ENCODE measurements around the gene INSL4.

GRCh38 chr9:4206704-4207317 lies 93.1 kb downstream of the GLIS3 start:
- RAMPAGE, long total RNA, result no peak
- RRBS, result no CpG with 5 or more reads among the region's 10 CpGs

GRCh38 chr9:4298452-4298806 lies 1.4 kb downstream of the GLIS3 start:
- RAMPAGE, long total RNA, result no peak
- RRBS, result under 1% methylated on average over 15 of the region's 31 CpGs

- RAMPAGE, long total RNA, result no peak
- RRBS, result no CpG with 5 or more reads among the region's 8 CpGs
Measured at GRCh38 chr9:4305009-4305723, 5.3 kb upstream of the GLIS3 start.

DNA sequence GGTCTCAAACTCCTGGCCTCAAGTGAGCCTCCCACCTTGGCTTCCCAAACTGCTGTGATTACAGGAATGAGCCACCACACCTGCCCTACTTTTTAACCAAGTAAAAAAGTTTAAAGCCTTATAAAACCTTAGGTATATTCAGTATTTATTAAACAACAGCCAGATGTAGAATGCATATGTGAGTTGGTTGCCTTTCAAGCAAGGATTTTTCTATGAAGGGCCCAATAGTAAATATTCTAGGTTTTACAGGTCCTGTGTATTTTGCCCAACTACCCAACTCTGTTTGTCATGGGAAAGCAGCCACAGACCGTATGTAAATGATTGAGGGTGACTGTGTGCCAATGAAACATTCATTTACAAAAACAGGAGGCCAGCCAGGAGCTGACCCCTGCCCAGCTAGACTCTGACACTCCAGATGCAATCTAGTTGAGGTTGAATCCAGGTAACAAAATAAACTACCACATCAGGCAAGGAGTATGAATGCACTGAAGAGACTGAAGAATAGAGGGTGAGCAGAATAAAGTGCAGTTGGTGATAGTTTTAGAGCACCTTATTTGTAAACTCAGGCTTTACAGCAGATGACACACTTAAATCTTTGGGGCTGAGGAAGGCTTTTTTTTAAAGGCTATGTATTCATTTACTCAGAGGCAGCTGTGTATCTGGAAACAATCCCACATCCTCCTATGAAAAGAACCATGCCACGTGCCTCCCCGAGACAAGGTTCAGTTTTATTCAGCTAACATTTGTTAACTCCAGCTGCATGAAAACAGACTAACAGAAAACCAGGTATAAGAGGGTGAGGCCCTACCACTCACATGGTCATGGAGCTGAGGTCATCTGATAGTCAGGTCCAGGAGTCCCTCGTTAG lies 60.6 kb downstream of the SLC1A1 start:
- RAMPAGE, long total RNA, result no peak
- RRBS, result no CpG with 5 or more reads among the region's 4 CpGs

- RAMPAGE, long total RNA, result no peak
- RRBS, result no CpG with 5 or more reads among the region's 1 CpG
Measured at GRCh38 chr9:4582038-4582693, 79.9 kb upstream of the PLPP6 start.

GRCh38 chr9:4584490-4585588 lies 77.3 kb upstream of the PLPP6 start:
- RAMPAGE, long total RNA, result no peak
- RRBS, result no CpG with 5 or more reads among the region's 7 CpGs

- RAMPAGE, long total RNA, result no peak
- RRBS, result no CpG with 5 or more reads among the region's 4 CpGs
Measured at GRCh38 chr9:4712715-4713226, 28.2 kb downstream of the AK3 start.

GRCh38 chr9:4731415-4732275 lies 9.4 kb downstream of the AK3 start:
- RAMPAGE, long total RNA, result no peak
- RRBS, result no CpG with 5 or more reads among the region's 5 CpGs

DNA sequence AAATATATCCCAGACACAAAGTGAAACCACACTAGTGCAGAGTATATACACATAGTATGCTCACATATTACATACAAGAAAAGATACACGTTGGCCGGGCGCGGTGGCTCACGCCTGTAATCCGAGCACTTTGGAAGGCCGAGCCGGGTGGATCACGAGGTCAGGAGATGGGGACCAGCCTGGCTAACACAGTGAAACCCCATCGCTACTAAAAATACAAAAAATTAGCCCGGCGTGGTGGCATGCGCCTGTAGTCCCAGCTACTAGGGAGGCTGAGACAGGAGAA lies 1.5 kb downstream of the AK3 start:
- RAMPAGE, long total RNA, result no peak
- RRBS, result no CpG with 5 or more reads among the region's 13 CpGs

- RAMPAGE, long total RNA, result no peak
- RRBS, result 2% methylated on average over 1 of the region's 7 CpGs
Measured at GRCh38 chr9:4793671-4793980, 882 bp downstream of the RCL1 start.

GRCh38 chr9:4840477-4841146 lies 47.9 kb downstream of the RCL1 start:
- RAMPAGE, long total RNA, result no peak
- RRBS, result no CpG with 5 or more reads among the region's 3 CpGs

- RAMPAGE, long total RNA, result no peak
- RRBS, result no CpG with 5 or more reads among the region's 7 CpGs
Measured at GRCh38 chr9:4852272-4852923, 59.7 kb downstream of the RCL1 start.

DNA sequence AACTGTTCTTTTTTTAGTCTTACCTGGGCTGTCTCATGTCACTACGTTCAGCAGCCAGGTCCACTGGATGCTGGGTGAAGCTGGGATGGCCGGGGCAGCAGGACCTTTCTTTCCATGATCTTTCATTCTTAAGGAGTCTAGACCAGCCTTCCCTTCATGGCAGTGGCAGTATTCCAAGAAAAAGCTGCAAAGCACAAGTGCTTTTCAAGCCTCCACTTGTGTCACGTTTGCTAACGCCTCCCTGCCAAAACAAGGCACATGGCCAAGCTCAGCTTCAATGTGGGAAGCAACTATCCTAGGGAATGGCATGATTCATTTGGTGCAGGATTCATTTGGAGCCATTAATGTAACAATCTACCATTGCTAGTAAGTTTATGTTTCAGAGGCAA lies 94.8 kb downstream of the RCL1 start:
- RAMPAGE, long total RNA, result no peak
- RRBS, result no CpG with 5 or more reads among the region's 4 CpGs

DNA sequence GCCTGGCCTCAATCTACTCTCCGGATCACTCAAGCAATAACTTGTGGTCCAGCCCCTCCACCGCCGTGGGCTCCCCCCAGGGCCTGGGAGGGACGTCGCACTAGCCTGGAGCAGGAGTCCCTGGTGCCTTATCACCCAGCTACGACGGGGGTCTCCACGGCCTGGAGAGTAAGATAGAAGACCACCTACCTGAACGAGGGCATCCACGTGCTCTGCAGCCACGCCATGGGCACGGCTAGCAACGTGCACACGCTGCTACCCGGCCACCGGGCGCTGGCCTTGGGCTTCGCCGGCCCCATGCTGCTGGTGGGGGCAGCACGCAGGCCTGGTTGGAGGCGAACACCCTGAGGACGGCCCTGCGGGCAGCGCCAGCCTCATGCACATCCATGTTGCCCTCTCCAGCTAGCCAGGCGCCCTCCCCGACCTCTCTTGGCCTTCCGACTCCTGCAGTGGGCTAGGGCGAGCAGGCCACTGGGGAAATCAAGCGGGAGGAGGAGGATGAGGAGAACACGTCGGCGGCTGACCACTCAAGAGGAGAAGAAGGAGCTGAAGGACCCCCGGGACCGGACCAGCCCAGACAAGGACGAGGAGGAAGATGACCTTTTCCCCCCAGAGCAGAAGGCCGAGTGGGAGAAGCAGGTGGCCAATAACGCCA lies 73.4 kb downstream of the INSL6 start:
- RAMPAGE, long total RNA, result no peak
- RRBS, result no CpG with 5 or more reads among the region's 37 CpGs

GRCh38 chr9:5231183-5231720 lies at the start of gene INSL4:
Gene INSL4 (plus strand): TSS chr9:5231419.
- RAMPAGE, long total RNA, result no peak
- RRBS, result no CpG with 5 or more reads among the region's 4 CpGs

DNA sequence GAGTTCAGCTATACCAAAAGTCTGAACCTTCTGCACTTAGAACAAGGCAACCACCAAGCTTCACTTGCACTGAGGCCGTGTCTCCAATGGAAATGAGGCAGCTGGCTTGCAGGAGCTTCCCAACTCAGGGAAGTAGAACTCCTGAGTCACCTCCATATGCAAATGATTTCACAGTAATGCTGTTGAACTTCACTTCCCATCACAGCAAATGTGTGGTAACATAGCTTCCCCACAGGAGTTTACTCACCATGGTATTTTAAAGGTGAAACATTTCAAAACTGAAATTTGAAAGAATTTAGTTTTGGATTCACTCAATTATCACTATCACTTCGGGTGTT lies 8.9 kb downstream of the CD274 start:
- RAMPAGE, long total RNA, result no peak
- RRBS, result no CpG with 5 or more reads among the region's 2 CpGs

DNA sequence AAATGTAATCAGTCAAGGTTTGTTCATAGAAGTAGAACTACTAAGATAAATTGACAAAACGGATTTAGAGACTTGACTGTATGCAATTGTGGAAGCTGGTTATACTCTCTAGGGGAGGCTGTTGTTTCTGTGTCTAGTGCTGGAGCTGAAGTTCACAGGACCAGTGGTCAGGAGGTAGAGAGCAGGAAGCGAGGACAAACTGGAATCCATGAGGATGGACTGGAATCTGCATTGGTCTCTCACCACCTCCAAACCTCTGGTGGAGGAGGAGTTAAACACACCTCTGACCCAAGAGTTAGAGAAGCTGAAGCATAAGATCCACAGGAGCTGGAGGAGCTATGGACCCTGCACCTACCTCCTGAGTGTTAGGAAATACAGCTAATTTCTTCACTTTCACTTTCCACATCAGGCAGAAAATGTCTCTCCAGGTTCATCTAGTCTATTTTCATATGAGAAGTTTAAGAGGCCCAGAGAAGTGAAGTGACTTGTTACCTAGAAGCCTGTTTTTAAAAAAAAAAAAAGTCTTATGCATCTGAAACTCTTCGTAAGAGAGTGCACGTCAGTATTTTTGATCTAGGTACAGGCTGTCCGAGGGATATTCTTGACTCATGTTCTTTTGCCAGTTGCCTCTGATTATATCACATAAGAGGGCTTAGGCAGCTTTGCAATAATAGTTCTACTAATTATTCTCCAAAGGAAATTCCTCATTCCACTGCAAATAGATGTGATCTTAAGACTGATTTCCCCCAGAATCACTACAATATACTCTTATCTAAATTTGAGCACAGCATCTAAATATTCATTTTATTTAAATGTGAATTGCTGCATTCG lies 20.1 kb upstream of the RIC1 start:
- RAMPAGE, long total RNA, result no peak
- RRBS, result no CpG with 5 or more reads among the region's 6 CpGs

DNA sequence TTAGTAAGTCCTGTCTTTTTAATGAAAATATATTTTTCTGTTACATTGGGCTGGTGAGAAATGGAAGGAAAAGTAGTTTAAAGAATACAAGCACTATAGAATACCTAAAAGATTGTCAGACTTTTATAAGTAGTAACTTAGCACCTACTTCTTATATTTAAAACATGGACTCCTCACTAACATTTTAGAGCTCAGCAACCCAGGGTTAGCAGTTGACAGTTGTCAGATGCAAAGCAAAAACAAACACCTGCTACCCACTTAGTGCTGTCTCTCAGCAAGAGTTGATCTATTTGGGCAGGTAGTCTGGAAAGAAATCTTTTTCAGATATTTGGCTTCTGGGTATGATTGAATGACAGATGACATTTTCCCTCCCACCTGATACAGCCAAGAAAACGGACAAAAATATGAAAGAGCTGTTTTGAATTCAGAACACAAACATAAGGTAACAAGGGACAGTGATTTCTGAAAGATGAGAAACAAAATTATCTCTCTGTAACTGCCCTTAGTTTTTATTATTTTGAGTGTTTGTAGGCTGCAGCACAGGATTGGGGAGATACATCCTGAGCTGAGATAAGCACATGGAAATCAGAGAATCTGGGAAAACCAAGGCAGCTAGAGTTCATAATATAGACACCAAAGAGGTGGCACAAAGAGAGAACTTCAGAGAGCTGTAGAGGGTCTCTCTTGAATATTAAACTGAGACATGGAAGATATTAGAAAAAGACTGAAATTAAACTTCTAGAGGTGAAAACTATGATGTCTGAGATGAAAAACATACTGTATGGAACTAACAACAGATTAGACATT lies 96.8 kb downstream of the ERMP1 start:
- RAMPAGE, long total RNA, result no peak
- RRBS, result no CpG with 5 or more reads among the region's 1 CpG

DNA sequence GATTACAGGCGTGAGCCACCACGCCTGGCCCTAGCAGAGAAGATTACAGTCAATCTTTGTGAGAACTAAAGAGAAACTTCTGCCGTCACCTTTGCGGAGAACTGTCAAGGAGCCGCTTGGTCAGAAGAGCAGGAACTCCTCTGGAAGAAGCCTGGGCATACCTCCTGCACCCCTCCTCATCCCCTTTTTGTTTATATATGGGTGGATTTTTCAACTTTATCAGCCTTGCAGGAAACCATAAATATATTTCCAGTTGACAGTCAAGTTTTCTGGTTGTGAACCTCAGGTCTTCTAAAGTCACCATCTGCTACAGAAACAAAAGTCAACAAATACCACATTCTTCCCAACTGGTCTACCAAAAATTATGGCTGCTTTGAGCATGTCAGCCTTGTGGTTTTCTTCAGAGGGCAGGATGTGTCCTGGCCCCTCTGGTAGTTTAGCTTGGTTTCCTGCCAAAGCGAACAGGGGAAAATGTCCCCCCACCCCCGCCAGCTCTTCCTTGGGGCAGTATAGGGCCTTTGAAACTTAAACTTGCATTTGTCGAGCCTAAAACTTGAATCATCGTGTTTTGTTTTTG lies 11.7 kb upstream of the ERMP1 start:
- RAMPAGE, long total RNA, result no peak
- RRBS, result no CpG with 5 or more reads among the region's 9 CpGs

DNA sequence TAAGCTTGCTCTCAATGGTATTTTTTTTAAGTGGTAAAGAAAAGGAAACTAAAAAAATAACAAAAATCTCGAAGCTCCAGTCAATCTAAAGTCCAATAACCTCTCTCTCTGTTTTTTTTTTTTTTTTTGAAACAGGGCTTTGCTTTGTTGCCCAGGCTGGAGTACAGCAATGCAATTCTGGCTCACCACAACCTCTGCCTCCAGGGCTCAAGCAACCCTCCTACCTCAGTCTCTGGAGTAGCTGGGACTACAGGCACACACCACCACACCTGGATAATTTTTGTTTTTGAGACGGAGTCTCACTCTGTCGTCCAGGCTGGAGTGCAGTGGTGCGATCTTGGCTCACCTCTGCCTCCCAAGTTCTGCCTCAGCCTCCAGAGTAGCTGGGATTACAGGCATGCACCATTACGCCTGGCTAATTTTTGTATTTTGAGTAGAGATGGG lies 26.0 kb upstream of the GLDC start:
- RAMPAGE, long total RNA, result no peak
- RRBS, result no CpG with 5 or more reads among the region's 5 CpGs

Measured in epithelial cell of alveolus of lung (primary cell).